BE2C (cell line): ENCODE measurements around the gene GLIS2.

DNA sequence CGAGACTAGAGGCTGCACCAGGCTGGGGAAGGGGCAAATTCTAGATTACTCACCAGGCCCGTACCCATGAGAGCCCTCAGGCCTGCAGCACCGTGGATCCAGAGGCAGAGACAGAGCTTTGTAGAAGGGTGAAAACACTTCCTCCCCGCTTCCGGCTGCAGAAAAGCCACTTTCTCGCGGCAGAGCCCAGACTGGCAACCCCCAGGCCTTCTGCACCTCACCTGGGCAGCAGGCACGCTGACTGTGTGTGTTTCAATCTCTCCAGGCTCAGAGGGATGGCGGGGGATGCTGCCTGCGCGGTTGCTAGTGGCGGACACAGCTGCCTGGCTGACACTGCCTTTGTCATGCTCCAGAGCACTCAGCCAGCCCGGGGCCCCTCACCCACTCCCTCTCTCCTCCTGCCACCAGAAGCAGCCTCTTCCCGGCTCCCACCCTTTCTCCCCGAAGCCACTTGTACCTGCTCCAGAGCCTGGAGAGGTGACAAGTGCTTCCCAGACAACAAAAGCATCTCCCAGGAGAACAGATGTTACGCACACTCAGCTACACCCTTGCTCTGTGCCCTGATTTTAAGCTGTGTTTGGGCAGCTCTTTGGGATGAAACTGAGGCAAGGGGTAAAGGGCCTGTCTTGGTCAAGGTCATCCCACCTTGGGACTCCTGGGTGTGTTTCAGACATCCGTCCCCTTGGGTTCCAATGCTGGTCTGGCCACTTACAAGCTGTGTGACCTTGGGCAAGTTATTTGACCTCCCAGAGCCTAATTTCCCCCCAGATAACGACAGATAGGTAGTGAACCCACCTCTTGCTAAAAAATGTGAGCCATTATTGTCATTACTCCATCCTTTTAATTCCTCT is 9.3 kb upstream of the GLIS2 start:
- RRBS, result 3% methylated on average over 1 of the region's 18 CpGs

GRCh38 chr16:4313795-4314267 is 2.0 kb upstream of the GLIS2 start:
- RRBS, result 80% methylated on average over 16 of the region's 34 CpGs

- RRBS, result 1% methylated on average over 77 of the region's 133 CpGs
Observed at GRCh38 chr16:4315194-4316213, at the start of gene GLIS2. Gene GLIS2 (plus strand): TSS chr16:4316067.

- RRBS, result no CpG with 5 or more reads among the region's 8 CpGs
Observed at GRCh38 chr16:4354040-4354439, 2.9 kb upstream of the PAM16 start.

- RRBS, result no CpG with 5 or more reads among the region's 6 CpGs
Observed at GRCh38 chr16:4369013-4369344, 2.7 kb upstream of the VASN start.

GRCh38 chr16:4373732-4374735 is 2.4 kb downstream of the VASN start:
- RRBS, result 13% methylated on average over 5 of the region's 30 CpGs

DNA sequence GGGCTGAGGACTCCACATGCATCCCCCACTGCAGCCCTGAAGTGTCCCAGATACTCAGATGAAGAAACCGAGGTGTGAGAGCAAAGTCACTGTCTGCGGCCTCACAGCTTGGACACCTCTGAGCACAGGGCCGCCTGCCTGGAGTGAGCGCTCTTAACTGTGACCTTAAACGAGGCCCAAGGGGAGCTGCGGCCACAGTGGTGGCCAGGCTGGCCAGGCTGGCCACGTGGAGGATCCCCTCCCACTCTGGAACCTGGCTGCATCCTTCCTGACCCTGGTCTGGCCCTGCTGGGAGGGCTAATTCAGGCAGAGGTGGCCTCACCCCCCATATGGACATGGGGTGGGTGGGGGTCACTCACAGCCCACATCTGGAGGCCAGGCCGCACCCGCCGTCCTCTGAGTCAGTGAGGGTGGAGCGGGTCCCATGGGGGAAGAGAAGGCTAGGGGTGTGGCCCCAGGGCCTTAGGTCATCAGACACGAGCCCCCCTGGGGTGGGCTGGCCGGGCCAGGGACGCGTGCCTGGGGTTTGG is 6.6 kb downstream of the VASN start:
- RRBS, result no CpG with 5 or more reads among the region's 15 CpGs

- RRBS, result no CpG with 5 or more reads among the region's 16 CpGs
Observed at GRCh38 chr16:4412306-4413037, 3.9 kb downstream of the CORO7 start.

- RRBS, result 1% methylated on average over 3 of the region's 32 CpGs
Observed at GRCh38 chr16:4416753-4417395, 478 bp upstream of the CORO7 start.

DNA sequence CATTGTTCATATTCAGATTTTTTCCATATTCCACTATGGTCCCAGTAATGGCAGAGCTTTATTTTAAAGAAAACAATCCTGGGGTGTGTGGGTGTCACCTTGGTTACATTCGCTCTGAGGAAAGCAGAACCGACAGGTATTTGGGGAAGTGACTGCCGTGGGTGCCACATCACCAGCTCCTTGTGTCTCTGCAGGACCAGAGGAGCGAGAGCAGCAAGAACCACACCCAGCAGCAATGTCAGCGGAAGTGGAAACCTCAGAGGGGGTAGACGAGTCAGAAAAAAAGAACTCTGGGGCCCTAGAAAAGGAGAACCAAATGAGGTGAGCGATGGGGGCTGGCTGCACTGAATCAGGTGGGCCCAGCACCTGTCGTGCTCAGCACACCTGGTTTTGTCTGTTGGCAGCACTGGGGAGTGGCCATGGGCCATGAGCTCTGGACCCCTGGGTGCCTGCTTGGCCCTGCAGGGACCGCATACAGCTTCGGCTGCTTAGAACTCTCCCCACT is 29.1 kb downstream of the HMOX2 start:
- RRBS, result no CpG with 5 or more reads among the region's 10 CpGs

DNA sequence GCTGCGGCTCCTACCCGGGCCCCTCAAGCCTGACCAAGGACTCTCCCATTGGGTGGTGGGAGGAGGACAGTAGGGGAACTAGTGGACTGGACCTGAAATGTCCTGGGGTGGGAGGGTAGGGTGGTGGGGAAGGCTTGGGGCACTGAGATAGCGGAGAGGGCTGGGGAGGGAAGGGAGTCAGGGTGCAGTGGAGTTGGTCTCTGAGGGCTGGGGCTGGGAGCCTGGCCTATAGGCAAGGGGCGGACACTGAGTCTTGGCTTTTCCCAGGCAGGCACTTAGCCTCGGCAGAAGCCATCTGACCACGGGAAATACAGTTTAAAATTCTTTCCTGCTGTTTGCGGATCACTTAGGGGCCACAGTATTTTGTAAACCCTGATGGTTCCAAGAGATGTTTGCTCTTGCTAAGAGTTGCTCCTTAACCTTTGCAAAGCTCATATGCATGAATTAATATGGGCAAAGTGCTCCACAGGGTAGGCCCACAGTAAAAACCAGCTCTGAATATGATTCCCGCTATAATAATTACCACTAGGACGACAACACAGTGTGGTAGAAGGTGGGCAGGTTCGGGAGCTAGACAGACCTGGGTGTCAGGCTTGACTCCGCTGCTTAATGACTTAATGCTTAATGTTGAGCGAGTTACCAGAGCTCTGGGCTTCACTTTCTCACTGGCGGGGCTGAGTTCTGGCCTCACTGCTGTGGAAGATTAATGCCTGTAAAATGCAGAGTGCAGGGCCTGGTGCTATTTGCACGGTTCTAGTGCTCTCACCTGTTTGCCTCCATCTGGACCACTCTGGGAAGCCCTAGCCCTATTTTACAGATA is 3.6 kb upstream of the UBALD1 start:
- RRBS, result 92% methylated on average over 2 of the region's 14 CpGs

DNA sequence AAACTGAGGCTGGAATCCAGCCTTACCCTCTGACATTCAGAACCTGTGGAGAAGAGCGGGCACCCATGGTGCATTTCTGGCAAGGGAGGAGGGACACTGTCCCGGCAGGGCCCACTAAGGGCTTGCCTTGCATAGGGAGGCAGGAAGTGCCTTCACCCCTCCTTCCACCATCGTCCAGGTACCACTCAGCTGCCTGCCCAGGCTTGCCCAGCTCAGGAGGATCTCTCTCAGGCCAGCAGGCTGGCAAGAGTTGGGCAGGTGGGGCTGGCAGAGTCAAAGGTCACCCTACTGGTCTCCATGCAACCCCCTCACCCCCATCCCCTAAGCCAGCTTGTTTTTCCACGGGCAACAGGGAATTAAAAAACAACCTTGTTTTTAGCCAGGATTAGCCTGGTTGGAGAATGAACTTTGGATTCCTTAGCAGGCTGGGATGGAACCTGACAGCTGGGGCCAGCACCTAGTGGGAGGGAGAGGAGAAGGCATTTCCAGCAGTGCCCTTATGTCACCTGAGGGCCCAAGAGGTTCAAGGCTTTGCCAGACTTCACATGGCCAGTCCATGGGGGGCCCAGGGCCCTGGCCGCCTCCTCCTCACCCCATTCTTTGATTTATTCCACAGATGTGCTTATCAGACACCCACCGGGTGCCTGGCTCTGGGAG is 4.3 kb upstream of the UBALD1 start:
- RRBS, result no CpG with 5 or more reads among the region's 6 CpGs

GRCh38 chr16:4676405-4676818 is 16.9 kb upstream of the NUDT16L1 start:
- RRBS, result no CpG with 5 or more reads among the region's 10 CpGs

DNA sequence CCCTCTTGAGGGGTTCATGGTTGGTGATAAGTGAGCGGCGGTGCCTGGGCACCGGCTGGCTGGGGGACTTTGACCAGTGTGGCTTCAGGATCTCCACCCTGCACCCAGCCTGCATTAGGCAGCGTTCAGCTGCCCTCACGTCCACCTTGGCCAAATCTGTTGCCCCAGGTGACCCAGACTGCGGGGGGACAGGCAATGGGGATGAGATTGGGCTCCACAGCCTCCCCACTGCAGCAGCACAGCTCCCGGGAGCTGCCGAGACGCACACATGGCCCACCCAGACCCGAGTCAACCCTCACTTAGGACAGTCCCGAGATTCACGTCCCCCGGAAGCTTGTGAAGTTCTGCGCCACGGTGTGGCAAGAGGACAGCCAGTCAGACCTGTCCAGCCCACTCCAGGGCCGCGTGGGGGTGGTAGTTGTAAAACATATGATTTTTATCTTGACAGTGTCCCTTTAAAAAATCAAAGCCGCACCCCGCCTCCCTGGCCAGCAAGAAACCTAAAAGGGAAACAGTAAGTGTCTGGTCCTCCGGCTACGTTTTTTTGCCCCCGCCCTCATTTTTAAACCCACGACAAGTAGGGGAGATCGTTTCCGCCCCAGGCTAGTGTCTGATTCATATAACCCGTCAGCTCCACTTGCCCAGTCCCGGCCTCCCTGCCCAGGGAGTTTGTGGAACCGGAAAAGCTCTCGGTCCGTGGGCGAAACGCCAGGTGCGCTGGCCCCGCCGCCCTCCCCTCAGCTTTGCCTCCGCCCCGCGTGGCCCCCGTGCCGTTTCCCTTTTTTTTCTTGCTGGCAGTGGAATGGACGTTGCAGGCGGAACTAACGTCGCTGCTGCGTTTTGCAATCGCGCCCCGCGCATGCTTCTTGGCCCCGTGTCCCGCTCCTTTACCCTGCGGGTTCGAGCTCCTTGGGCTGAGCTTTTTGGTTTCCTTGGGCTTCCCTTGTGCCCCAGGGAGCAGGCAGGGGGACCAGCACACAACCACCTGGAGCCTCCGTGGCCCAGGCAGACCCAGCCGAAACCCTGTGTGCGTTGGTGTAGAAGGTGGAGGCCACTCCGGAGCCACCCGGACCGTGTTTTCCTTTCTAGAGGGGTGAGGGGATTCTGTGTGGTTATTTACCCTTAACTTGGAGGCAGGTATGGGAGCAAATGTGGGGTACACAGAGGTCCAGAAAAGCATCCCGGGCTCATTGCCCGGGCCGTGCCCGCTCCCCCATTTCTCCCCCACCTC is 13.4 kb upstream of the NUDT16L1 start:
- RRBS, result 43% methylated on average over 14 of the region's 63 CpGs

GRCh38 chr16:4692550-4693270 is 652 bp upstream of the NUDT16L1 start:
- RRBS, result 6% methylated on average over 5 of the region's 27 CpGs

DNA sequence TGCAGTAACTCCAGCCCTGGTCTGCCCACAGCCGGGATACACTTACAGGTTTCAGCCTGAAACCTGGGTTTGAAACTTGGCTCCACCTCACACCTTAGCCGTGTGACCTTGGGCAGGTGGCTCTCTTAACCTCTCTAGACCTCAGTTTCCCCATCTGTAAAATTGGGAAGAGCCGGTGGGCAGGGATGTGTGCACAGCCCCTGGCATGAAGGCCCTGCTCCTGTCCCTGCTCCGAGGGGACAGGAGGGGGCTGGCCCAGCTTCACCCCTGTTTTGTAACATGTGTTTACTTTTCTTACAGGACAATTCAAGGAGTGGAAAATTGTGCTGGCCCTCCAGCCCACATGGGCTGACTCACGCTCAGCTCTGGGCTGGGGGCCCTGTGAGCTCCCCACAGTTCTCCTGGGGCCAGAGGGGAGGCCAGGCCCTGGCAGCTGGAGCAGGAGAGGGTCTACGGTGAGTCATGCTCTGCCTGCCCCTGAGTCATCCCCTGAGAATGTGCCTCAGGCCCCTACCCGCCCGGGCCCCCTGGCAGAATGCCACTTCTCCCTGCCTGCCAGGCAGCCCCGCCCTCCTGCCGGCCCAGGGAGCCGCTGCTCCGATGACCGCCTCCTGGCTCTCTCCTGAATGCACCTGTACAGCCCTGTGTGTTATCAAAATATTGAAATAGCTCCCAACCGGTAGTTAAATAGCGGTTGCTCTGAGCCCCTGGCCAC is 7.7 kb upstream of the PPL start:
- RRBS, result 4% methylated on average over 7 of the region's 15 CpGs

DNA sequence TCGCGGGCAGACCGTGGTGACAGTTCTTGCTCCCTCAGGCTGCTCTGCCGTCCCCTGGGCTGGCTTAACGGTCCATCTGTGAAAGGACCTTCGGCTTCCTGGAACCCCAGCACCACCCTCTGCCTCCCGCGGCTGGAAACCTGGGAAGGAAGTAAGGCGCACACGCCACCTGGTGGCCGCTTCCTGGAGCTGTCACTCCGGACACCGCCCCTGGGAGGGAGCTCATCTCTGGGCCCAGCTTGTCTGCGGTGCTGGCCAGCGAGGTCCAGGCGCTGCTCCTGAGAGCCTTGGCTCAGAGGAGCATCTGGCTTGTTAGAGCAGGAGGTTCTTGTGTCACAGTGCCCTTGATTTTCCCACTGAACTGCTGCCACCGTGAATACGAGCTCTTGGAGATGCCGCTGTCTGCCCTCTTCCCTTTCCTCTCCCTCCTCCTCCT is 402.7 kb upstream of the RBFOX1 start:
- RRBS, result no CpG with 5 or more reads among the region's 19 CpGs

- RRBS, result no CpG with 5 or more reads among the region's 6 CpGs
Observed at GRCh38 chr16:7332592-7332923, 1257.8 kb downstream of the TMEM114 start.

- RRBS, result no CpG with 5 or more reads among the region's 9 CpGs
Observed at GRCh38 chr16:7344877-7345287, 1245.4 kb downstream of the TMEM114 start.

- RRBS, result no CpG with 5 or more reads among the region's 32 CpGs
Observed at GRCh38 chr16:8643989-8645104, 22.8 kb downstream of the METTL22 start.